Parietal lobe (tissue), 2 donors: ENCODE measurements around the genes PTMS, ACSM4 and NANOG.

DNA sequence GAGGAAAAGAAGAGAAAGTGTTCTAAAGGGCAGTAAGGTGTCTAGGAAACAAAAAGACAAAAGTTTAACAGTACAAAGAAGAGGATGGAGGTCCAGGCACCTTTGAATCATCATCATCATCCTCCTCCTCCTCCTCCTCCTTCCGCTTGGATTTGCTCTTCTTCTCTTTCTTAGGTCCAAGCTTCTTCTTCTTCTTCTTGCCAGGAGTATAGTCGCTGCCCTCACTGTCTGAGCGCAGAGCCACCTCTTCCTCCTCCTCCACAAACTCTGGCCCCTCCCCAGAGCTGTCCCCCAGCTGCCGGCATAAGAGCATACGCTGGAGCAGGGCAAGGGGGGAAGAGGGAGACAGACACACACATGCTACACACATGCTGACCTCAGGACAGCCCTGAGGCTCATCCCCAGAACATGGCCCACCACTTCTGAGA, 5.3 kb downstream of the CHD4 start:
- RAMPAGE, long total RNA, result no peak

DNA sequence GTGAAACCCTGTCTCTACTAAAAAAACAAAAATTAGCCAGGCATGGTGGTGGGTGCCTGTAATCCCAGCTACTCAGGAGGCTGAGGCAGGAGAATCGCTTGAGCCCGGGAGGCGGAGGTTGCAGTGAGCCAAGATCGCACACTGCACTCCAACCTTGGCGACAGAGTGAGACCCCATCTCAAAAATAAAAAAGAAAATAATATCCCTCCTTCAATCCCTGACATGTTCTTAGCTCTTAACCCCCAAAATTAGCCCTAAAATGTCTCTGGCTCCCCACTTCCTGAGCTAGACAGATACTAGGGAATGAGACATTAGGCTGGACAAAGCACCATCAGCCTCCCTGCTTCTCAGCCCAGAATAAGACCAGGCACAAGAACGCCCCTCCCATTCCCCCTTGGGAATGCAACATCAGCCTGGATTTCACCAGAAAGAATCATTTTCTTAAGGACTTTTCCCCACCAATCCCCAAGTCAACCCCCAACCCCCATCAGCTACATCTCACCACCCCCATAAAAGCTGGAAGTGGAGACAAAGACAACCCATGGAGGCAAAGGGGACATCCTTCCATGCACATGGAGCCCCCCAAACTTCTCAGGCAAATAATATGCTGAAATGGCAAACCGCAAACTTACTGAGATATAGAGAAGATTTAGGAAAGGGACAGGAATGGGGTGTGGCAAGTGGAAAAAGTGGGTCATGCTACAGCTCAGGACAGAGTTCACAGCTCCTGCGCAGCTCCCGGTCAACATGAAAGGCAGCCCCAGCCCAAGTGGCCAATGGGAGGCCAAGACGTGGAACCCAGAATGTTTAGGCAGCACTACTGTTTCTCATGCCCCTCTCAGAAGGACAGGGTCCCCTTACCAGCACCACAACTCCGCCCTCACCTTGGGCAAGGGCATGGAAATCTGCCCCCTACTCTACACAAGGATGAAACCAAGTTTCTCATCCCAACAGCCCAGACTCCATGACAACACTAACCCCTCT, 2.8 kb downstream of the CHD4 start:
- RAMPAGE, long total RNA, result no peak

- RAMPAGE, long total RNA, result no peak
Measured at GRCh38 chr12:6612106-6612580, 5.0 kb upstream of the CHD4 start.

DNA sequence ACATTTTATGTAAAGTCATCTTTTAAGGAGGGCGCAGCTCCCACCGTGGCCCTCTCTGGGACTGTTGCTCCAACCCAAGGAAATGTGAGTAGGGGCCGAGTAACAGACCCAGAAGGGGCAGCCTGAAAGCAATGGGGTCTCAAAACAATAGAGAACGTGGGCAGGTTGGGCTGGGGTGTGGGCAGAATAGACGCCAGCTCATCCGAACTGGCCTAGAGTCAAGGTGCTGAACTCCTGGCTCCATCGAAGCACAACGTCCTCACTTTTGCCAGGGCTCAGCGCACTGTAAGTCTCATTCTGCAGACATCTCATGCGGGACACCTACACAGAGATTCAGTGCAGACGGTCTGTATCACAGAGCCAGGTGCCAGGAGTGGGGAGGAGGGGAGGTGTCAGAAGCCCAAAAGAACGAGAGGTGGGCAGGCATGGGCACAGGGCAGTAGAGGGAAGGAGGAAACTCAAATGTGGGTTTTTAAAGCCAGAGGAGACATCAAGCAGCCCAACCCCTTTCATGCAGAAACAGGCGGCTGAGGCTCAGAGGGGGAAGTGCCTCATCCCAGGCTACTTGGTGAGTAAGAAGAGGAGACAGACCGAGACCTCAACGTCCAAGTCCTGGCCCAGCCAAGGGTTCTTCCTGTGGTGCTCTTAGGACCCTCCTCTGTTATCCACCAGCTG, 2.5 kb upstream of the LPAR5 start:
- RAMPAGE, long total RNA, result no peak

DNA sequence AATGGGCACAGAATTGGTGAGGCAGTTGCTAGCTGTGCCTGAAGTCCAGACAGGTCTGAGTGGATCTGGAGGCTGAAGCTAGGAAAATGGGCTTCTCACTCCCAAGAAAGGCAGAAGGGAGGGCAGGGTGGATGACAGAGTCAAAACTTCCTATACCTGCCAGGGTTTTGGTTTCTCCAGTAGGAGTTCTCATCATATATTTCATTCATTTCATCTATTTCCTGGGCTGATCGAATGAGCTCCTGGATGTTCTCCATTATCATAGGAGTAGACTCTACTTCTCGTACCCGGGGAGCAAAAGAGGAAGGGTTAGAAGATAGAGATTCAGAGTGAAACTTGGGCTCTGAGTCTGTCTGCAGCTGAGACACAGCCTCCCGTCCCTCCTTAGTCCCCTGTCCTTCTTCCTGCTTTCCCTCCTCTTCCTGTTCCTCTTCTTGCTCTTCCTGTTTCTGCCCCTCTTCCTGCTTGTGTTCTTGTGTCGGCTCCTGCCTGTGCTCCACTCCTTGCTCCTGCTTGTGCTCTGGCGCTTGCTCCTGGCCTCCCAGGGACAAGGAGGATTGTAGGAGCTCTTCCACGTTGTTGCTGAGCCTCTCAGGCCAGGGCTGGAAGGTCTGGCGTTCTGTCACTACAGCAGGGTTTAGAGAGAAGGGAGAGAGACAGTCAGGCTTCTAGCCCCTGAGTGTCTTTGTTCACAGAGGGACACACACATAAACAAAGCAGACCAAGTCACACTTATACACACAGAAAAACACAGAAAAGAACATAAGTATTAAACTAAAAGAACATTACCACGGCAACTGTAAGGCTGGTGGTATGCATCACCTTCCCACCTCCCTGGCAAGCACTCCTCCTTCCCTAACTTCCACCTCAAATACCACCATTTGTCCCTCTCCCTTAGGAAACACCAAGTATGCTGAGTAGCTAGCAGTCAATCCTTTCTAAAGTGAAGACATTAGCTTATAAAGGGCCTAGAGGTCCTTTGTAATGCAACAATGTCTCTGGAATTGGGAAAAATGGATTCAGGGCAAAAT, 2.9 kb downstream of the ACRBP start:
- RAMPAGE, long total RNA, result no peak

DNA sequence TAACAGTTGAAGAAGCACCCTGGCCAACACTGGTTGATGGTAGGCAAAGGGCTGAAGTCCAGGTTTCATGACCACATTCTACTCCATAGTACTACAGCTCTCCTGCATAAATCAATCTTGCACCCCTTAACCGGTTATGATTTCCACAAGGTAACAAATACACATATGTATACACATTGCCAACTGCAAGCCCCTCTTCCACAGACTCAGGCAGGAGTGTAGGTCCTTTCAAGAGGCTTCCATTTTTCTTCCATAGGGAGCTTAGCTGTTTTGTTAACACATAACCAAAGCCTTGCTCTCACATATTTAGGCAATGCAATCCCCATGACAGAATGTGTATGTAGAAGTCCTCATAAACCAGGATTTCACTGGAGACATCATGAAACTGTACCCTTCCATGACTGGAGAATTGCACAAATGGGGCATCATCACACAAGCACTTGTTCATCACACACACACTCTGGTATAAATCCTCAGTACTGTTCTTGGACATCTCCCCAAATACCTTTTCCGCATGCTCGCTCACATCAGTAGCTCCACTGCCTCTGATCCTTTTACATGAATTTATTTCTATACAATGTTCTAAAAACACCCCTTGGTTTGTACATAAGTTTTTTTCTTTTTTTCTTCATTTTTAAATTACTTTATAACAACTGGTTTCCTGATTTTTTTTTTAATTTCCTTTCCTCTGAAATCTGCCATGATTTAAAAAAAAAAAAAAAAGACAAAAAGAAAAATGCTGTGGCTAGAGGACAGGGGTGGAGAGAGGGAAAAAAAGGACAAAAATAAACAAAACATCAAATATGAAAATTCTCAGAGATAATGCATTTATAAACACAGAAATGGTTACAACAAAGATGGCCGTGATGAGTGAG, 3.2 kb upstream of the ING4 start:
- RAMPAGE, long total RNA, result no peak

DNA sequence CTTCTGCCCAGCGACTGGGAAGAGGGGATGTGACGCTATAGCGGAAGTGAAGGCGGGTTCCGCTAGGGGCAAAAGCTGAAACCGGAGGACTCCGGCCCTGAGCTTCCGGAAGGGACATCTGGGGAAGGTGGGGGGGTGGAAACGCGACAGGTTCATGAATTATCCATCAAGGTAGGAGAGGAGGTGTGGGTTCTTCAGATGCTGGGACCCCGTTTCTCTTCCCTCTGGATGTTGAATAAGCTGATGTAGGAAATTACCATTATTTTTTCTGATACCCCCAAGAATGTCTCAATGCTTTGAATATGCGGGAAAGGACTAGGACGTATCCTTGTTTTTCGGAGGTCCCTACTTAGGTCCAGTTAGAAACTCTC, 459 bp upstream of the ZNF384 start:
- RAMPAGE, long total RNA, result no peak

DNA sequence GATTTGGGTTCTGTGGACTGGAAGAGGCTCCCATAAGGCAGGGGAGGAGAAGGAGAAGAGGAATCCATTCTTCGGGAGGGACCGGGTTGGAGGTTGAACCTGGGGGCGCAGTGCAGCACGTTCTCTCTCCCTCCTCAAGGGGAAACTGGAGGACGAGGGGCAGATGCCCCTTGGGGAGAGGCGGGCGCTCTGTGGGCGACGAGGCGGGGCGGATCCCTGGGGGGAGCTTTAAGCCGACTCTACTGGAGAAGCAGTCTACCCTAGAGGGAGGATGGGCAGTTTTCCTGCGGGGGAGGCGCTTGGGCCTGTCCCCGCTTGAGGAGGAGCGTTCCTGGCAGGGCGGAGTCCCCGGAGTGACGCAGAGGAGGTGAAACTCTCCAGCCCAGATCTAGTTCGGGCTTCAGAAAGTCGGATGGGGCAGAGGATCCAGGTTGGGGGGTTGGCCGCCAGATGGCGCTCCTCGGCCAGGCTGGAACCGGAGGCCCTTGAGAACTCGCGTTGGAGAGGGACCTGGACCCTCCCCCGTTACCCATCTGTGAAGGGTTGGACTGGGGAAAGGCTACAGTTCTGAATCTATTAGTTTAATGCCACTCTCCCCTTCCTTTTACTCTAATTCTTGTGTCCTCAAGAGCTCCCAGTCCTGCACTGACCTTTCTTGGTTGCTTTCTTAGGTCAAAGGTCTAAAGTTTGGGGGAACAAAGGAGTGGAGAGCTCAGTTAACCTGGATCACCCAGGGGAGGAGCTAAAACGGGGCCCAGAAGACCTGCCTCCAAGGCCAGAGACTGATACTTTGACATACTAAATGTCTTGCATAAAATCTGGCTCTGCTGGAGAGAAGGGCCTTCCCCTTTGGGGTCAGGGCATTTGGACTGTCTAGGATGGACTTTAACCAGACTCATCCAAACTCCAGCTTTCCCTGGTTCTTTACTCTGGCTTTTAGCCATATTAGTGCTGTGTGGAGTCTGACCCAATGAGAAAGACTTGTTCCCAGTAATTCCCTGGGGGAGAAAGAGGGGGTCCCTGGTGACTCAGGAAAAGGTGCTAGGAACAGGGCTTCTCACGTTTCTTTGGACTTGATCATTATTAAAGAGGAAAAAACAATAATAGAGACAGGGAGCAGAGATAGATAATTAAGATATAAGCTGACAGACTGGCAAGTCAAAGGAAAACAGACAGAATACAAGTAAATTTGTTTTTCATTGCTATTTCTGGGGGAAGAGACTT, 797 bp upstream of the MLF2 start:
- RAMPAGE, long total RNA, result no peak

DNA sequence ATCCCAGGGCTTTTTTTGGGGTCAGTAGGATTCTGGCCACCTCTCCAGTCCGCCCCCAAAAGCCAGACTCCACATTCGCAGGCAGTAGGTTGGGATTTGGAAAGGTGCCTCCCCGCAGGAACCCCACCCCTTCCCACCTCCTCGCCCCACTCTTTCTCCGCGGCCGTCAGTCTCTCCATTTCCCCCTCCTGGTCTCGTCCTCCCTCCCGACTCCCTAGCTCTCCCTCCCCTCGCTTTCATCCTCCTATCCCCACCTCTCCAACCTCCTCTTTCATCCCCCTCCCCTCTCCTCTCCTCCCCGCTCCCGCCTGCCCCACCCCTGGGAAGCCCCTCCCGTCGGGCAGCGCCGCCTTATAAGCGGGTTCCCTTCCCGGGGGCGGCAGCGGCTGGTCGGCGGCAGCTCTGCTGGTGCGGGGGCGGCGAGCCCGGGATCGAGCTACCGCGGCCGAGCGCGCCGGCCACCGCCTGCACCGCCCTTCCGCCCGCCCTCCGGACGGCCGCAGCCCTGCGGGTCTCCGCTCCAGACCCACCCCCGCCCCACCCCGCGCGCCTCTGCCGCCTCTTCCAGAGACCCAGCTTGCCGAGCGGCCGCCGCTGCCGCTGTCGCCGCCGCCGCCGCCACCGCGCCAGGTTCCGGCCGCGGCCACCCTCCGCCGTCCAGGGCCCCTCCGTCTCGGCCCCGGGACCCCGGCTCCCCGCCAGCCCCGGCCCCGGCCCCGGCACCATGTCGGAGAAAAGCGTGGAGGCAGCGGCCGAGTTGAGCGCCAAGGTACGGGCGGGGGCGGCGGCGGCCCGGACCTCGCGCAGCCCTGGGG, at the start of gene PTMS:
TSS of gene PTMS (plus strand) at position 382 of the 815 bp plus-strand sequence.
- RAMPAGE, long total RNA, result no peak

- RAMPAGE, long total RNA, result no peak
Measured at GRCh38 chr12:6770075-6771070, 1.9 kb upstream of the LAG3 start.

- RAMPAGE, long total RNA, result no peak
Measured at GRCh38 chr12:6829544-6830190, 1.5 kb downstream of the P3H3 start.

GRCh38 chr12:6869514-6870195, 2.3 kb downstream of the TPI1 start:
- RAMPAGE, long total RNA, result no peak

DNA sequence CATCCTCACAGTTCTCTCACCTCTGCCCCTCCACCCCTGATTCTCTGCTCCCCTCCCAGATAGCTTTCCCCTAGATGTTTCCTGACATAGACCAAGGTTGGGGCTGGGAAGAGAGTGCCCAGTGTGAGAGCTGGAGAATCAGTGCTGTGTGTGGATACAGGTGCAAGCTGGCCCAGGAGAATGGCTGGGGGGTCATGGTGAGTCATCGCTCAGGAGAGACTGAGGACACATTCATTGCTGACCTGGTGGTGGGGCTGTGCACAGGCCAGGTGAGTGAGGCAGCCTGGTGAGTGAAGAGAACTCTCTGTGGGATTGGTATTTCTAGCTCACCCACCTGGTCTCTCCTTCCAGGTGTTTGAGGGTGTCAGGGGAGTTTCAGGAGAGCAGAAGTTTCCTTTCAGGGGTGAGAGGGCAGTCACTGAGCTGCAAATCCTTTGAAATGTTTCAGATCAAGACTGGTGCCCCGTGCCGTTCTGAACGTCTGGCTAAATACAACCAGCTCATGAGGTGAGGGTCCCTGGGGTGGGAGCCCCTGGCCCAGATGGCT, 5.8 kb upstream of the ATN1 start:
- RAMPAGE, long total RNA, result no peak

DNA sequence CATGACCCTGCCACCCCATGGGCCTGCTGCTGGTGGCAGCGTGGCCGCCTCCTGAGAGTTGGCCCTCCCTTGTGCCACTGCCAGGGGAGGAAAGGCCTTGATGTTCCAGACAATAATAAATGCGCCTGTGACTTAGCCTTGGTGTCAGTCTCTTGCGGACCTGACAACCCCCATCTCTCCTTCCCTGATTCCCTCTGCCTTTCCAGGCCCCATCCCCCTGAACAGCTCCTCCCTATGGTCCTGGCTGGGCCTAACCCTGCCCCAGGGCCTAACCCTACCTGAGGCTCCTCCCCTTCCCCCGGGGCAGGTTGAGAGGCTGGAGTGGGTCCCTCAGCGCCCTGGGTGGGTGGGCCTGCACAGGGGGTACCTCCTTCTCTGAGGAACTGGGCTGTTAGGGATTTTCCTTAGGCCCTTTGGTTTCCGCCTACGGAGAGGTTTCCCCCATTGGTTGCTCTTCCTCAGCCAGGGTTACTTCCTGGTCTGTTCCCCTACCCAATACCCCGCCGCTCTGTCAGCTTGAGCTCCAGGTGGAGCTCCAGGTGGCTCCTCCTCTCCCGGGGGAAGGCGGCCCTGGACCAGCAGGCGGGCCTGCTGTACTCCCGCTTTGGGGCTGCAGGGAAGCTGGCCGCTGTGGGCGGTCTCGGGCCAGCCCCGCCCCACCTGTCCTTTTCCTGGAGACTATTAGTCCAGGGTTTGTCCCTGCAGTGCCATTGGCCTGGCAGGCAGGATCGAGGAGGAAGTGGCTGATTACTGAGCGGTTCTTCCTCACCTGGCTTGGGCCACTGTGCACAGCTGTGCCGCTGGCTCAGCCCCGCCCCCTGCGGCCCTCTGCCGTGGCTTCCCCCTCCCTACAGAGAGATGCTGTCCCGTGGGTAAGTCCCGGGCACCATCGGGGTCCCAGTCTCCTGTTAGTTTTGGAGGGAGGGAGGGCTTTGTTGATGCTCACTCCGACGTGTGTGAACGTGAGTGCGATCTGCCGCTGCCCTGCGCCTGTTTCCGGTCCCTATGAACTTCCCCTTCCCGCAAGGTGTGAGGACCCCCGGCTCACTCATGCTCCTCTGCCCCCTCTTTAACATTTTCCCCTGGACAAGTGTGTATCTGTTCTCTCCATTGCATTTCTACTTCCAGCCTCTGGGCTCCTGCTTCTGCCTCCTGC, 2.4 kb downstream of the C12orf57 start:
- RAMPAGE, long total RNA, result no peak

DNA sequence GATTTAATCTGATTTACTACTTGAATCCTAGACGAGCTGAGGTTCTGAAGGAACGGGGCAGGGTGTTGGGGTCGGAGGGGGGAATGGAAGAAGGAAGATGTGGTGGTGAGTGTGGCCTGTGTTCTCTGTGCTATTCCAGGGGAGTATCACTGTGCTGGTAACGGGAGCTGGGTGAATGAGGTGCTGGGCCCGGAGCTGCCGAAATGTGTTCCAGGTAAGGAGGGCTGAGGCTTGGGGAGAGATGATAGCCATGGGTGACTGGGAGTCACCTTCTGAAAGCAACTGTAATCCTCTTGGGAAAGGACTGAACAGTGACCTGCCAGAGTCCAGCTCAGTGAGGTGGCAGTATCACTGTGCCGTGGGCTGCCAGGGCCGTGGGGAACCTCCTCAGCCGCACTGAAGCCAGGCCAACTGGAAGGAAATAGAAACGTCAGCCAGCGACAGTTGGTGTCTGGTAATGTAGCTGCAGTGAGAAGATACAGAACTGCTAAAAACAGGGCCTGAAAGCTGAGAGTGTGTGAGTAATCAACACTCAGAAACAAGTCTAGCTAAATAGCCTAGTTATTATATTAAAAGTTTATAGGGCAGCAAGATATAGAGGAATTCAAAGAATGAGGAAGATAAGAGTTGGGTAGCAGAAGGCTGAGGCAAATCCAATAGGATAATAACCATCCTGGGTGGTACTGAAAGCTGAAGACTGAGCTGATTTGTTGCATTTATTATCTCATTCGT, 8.0 kb downstream of the C1S start:
- RAMPAGE, long total RNA, result no peak

DNA sequence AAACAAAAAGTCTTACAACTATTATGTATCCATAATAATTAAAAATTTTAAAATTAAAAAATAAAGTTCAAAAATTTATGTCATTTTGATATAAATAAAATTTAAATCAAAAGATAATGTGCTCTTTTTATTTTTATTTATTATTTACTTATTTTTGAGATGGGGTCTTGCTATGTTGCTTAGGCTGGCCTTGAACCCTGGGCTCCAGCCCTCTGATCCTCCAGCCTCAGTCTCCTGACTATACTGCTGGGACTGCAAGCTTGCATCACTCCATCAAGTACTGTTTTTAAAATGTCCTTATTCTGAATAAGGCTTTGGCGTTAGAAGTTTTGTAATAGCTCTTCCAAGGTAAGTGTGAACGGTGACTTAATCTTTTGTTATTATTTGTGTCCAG, 1.5 kb downstream of the C1RL start:
- RAMPAGE, long total RNA, result no peak

DNA sequence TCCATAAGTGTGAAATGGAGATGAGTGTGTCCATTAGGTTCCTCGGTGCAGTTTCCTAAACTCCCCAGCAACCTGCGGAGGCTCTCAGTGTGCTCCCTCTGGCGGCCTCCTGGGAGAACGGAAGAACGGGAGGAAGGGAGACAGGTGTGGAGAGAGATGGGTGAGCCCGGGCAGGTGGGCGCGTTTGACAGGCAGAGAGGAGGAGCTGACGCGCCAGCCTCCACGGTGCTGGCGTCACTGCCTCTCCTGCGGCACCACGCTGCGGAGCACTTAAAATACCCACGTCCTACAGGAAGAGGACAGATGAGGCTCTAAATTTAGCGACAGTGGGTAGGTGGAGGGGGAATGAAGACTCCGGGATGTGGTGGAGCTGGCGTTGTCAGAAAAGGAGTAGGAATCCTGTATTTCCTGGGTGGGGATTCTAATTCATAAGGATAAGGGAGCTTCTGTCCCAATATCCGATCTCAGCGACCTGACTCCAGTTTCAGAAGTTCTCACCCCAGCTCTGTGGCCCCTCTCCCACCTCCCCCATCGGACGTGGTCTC, 26.7 kb upstream of the PEX5 start:
- RAMPAGE, long total RNA, result no peak

GRCh38 chr12:7303775-7304164, at the start of gene ACSM4:
Gene ACSM4 (plus strand): TSS chr12:7304072.
- RAMPAGE, long total RNA, result no peak

DNA sequence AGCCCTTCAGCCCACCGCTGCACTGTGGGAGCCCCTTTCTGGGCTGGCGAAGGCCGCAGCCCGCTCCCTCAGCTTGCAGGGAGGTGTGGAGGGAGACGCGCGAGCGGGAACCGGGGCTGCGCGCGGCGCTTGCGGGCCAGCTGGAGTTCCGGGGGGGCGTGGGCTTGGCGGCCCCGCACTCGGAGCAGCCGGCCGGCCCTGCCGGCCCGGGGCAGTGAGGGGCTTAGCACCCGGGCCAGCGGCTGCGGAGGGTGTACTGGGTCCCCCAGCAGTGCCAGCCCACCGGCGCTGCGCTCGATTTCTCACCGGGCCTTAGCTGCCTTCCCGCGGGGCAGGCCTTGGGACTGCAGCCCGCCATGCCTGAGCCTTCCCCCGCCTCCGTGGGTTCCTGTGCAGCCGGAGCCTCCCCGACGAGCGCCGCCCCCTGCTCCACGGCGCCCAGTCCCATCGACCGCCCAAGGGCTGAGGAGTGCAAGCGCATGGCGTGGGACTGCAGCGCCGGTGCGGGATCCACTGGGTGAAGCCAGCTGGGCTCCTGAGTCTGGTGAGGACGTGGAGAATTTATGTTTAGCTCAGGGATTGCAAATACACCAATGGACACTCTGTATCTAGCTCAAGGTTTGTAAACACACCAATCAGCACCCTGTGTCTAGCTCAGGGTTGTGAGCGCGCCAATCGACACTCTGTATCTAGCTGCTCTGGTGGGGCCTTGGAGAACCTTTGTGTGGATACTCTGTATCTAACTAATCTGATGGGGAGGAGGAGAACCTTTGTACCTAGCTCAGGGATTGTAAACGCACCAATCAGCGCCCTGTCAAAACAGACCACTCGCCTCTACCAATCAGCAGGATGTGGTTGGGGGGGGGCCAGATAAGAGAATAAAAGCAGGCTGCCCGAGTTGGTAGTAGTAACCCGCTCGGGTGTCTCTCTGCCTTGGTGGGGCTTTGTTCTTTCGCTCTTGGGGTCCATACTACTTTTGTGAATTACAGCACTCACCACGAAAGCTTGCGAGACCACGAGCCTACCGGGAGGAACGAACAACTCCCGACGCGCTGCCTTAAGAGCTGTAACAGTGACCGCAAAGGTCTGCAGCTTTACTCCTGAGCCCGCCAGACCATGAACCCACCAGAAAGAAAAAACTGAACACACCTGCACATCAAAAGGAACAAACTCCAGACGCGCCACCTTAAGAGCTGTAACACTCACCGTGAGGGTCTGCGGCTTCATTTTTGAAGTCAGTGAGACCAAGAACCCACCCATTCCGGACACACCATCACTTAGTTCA, 25.5 kb downstream of the APOBEC1 start:
- RAMPAGE, long total RNA, result no peak

- RAMPAGE, long total RNA, result no peak
Measured at GRCh38 chr12:7788801-7789718, at the start of gene NANOG. Gene NANOG (plus strand): TSS chr12:7789402.